Measurements from ENCODE around the gene SPDYE21.

DNA sequence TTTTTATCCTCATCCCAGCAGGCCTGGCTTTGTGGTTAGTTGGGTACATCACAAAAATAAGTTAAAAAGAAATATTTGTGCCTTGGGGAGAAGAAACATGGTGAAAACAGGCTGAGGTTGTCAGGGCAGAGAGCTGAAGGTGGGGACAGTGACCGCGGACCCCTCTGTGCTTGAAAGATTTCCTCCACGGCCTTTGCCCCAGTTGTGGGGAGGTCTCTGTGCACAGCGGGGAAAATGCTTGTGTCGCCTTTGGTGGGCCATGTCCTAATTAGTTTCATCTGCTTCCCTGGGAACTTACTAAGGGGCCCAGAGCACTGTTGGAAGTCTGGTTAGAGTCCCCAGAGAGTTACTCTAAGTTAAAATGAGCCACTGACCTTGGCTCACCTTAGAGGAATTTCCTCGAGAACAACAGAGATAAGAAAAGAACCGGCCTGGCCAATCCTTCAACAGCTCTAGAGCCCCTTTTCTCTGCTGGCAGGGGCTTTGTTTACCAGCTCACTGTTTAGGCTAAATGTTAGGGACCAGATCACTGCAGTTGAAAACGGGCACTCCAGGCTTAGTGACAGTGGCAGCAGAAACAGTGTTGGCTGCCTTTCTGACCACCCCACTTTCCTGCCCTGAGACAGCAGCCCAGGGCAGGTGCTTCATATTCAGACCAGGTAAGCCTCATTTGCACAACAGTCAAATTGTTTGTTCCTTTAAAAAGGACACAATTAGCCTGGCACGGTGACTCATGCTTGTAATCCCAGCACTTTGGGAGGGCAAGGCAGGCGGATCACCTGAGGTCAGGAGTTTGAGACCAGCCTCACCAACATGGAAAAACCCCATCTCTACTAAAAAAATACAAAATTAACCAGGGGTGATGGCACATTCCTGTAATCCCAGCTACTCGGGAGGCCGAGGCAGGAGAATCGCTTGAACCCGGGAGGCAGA is 38.1 kb downstream of the CRCP start:
- PRO-cap = no peak
- RAMPAGE, long total RNA, 4 experiments = no peak in any of the 4 experiments

- PRO-cap = no peak
- RAMPAGE, long total RNA, 4 experiments = no peak in any of the 4 experiments
These were observed 128.3 kb downstream of the TPST1 start for GRCh38 chr7:66333344-66333853.

DNA sequence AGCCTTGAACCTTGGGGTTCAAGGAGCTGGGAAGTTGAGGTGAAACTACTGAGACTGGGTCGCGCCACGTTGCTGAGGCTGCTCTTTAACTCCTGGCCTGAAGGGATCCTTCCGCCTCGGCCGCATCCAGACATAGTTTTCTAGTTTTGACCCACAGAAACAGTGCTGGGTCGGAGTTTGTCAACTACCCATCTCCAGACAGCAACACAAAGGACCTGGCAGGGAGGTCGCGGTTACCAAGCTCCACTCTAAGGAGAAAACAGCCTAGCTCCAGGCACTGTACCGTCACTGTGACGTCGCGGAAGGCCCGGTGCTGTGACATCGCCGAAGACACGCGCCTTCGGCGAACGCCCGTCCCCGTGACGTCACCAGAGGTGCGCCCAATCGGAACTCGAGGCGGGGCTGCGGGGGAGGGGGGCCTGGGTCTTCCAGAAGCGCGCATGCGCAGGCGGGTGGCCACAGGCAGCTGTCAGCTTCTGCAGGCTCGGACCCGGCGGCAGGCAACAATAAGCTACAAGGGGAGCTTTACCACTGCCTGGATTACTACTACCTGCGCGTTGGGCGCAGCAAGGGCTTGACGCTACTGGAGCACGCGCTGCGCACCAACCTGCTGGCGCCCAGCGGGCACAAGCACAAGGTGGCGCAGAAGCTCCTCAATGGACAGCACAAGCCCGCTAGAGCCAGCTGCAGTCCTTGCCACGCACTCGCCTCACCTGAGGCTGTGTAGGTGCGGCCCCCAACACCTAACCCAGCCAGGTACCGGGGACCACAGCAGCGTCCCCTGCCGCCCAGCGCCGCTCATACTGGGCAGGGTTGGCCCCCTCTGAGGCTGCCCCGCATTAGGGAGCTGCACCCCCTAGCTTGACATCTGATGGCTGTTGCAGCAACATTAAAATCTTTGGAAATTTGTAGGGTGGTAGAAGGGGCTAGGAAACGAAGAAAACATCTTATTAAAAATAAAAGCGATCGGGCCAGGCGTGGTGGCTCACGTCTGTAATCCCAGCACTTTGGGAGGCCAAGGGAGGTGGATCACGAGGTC is 208.4 kb downstream of the TPST1 start:
- PRO-cap = bidirectional peak, plus-strand start at position 431 of the sequence, minus-strand start at position 292 of the sequence
- RAMPAGE, long total RNA, 4 experiments = no peak in any of the 4 experiments

DNA sequence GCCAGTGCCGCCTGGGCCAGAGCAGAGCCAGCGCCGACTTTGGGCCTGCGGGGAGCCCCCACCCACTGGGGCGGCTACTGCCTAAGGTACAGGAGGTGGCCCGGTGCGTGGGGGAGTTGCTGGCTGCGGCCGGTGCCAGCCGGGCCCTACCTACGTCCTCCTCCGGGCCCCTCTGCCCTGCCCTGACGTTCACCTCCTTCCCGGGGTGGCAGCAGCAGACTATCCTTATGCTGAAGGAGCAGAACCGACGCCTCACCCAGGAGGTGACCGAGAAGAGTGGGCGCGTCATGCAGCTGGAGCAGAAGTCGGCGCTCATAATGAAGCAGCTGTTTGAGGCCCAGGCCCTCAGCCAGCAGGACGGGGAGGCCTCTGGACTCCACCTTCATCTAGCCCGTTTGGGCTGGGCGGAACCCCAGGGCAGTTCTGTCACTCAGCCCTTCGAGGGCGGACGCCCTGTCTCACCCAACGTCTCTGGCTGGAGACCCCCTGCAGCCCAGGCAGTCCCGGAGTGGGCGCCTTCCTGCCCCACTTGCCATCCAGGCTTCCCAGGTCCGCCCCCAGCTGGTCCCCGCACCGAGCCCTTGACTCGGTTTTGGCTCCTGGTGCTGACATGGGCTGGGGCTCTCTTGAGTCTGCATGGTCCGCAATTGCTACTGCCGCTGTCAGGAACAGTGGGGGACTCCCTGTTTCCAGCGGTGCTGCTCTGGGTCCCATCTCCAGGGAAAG is 71.5 kb upstream of the KCTD7 start:
- PRO-cap = no peak
- RAMPAGE, long total RNA, 4 experiments = start-site peak on the minus strand in 1 of 4 experiments, centred at position 232 of the sequence, 9 reads per replicate

- PRO-cap = no peak
- RAMPAGE, long total RNA, 4 experiments = no peak in any of the 4 experiments
These were observed 52.3 kb downstream of the RABGEF1 start for GRCh38 chr7:66792826-66793247.

DNA sequence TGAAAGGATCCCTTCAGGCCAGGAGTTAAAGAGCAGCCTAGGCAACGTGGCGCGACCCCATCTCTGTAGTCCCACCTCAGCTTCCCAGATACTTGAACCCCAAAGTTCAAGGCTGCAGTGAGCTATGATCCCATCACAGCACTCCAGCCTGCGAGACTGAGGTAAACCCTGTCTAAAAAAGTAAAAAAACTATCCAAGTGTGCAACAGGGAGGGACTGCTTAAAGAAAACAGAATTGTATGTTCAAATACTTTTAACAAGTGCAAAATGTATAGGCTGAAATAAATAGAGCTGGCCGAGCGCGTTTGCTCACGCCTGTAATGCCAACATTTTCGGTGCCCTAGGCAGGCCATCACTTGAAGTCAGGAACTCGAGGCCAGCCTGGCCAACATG is 75.8 kb upstream of the TMEM248 start:
- PRO-cap = no peak
- RAMPAGE, long total RNA, 4 experiments = no peak in any of the 4 experiments

DNA sequence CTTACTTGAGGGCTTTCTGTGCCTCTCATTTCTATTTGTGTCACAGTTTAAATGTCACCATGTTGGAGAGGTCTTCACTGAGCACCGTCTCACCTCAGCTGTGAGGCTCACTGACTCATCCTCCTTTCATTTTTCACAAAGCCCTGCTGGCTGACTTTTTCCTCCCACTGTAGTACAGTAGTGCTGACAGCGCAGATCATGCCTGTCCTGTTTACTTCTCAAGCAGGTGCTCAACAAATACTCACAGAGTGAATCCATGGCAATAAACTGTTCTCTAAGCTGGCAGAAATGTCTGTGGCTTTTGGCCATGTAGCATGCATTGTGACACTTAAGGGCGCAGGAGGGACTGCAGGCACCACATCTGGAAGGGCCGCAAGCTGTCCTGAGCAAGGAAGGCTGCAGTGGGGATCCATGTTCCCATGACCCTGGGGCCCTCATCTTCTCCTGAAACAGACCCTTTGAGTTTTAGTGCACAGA is 60.7 kb upstream of the TMEM248 start:
- PRO-cap = no peak
- RAMPAGE, long total RNA, 4 experiments = no peak in any of the 4 experiments

DNA sequence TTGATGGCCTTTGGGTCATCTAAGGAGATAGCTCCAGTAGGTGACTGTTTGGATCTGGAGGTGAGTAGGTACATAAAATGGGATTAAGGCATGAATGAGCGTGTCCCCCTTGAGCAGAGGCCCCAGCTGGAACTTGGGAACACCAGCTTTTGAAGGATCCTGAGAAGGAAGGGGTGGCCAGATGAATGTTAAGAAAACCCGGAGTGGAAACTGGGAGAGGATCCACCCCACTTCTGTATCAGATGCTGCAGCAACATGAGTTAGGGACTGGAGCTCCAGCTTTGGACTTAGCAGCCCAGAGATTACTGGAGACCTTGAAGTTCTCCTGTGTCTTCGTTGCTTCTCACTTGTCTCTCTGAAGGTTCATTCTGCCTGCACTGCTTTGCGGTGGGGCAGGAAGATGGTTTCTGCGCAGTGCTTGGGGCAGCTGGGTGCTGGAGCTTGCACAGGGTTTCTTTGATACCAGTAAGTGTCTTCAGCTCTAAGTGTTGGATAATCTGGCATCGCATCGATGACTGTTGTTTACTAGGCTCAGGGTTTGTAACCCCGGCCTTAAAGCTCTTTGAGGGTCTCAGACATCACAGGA is 9.3 kb downstream of the TMEM248 start:
- PRO-cap = no peak
- RAMPAGE, long total RNA, 4 experiments = no peak in any of the 4 experiments

GRCh38 chr7:67276523-67277112 is at the start of gene SPDYE21:
Gene SPDYE21 (plus strand): TSS chr7:67276941.
- PRO-cap = no peak
- RAMPAGE, long total RNA, 4 experiments = no peak in any of the 4 experiments

DNA sequence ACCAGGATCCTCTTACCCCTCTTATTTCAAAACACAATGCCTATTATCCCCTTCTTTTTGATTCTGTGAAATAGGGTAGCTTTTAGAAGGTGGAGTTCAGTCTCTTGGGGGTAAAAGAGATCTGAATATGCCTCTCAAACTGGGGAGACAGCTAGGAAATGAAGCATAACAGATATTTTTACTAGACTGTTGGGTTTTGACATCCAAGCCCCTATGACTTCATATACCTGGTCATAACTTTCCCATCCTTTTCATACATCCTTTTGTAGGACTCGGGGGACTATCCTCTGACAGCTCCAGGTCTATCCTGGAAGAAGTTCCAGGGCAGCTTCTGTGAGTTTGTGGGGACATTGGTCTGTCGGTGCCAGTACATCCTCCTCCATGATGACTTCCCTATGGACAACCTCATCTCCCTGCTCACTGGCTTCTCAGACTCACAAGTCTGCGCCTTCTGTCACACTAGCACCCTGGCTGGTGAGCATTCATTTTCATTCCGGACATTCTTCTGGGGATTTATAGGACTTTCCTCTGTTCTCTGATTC is 32.0 kb downstream of the SPDYE21 start:
- PRO-cap = no peak
- RAMPAGE, long total RNA, 4 experiments = no peak in any of the 4 experiments

DNA sequence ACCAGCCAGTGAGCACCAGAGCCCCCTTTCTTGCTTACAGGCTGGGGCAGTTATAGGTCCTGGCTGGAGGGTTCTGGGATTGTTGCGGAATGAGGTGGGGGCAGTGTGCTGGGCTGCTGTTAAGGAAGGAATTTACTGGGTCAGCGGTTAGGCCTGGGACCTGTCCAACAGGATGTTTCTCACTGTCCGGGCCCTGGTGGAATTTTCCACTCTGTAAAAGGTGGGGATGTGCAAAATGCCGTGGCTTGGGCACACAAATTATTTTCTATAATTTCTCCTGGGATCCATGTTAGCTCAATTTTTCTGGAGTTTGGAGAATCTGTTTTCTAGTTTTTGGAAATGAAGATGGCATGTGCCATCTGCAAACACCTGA is 477.2 kb downstream of the SPDYE21 start:
- PRO-cap = no peak
- RAMPAGE, long total RNA, 4 experiments = no peak in any of the 4 experiments

DNA sequence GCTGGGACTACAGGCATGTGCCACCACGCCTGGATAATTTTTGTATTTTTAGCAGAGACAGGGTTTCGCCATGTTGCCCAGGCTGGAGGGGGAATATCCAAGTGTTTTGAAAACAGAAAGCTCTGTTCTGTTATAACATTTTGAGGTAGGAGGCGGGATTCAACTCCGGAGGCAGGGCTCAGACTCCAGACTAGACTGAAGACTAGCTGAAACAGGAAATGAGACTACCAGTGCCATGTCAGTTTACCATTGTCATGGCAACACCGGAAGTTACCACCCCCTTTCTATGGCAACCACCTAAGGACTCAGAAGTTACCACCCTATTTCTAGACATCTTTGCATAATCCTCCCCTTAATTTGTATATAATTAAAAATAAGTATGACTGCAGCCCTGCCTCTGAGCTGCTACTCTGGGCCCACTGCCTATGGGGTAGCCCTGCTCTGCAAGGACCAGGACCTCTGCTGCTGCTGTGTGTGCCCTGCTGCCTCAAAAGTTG is 1069.0 kb upstream of the AUTS2 start:
- PRO-cap = no peak
- RAMPAGE, long total RNA, 4 experiments = no peak in any of the 4 experiments

- PRO-cap = no peak
- RAMPAGE, long total RNA, 4 experiments = no peak in any of the 4 experiments
These were observed 1.8 kb downstream of the AUTS2 start for GRCh38 chr7:69600010-69600606.

DNA sequence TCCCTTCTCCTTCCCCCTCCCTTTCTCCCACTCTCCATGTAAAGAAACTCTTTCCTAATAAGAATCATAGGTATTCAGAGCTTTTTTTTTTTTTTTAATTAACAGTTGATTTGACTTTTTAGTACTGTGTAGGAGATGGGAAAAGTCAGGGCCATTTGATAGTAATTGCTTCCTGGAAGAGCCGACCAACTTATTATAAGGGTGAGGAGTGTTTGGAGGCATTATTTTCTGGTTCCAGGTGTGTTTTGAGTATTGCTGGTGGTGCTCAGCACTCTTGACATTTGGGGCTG is 63.8 kb downstream of the AUTS2 start:
- PRO-cap = no peak
- RAMPAGE, long total RNA, 4 experiments = no peak in any of the 4 experiments

GRCh38 chr7:69677880-69678491 is 79.7 kb downstream of the AUTS2 start:
- PRO-cap = no peak
- RAMPAGE, long total RNA, 4 experiments = start-site peak on the plus strand in 1 of 4 experiments, at chr7:69678295-69678412 at its widest, 7 reads per replicate

- PRO-cap = no peak
- RAMPAGE, long total RNA, 4 experiments = no peak in any of the 4 experiments
These were observed 121.3 kb downstream of the AUTS2 start for GRCh38 chr7:69719485-69720099.

DNA sequence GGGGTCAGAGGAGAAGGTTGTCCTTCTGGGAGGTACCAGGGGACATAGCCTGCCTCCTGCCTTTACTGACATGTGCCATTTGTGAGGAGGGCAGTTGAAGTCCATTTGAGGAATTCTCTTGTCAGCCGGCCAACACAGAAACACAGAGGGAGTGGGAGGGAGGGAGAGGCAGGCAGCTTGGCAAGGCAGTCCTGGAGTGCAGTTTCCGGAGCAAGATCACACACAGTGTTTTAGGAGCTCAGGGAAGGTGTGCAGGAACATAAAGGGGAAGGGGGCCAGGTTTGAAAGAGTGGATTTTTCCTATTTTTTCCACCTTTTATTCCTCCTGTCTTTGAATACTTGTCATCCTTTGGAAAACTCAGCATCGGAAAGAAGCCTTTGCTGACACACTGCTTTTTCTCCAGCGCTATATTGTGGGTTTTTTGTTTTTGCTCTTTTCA is 369.0 kb downstream of the AUTS2 start:
- PRO-cap = no peak
- RAMPAGE, long total RNA, 4 experiments = no peak in any of the 4 experiments

DNA sequence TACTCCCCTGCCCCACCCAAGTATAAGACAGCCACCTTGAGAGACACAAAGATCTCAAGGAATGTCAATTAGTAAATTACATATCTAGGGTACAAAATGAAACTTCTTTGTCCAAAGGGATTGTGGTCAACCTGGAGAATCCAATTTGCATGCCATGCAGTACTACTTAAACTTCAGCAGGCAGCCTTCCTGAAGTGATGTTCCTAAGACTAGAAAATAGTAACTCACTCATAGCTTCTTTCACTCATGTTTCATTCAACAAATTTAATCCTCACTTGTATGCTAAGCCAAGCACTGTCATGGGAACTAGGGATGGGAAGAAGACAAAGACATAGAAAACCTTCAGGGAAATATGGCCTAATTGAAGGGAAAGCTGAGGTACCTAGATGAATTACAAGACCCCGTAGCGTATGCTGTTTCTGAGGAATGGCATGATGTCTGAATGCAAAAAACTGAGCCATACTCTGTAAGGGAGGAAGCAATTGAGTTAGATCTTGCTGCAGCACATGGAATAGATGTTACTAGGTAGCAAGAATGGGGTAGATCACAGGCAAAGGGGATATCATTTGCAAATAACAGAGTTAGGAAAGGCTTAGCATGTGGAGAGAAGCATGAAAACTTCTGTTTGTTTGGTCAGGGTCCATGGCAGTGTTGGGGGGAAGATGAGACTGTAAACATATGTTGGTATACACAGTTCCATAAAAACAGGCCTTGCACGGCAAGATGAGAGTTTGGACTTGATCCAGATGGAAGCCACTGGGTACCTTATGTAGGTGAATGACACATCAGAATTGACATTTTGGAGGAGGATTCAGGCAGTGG is 681.8 kb upstream of the GALNT17 start:
- PRO-cap = no peak
- RAMPAGE, long total RNA, 4 experiments = no peak in any of the 4 experiments

- PRO-cap = no peak
- RAMPAGE, long total RNA, 4 experiments = no peak in any of the 4 experiments
These were observed 657.2 kb upstream of the GALNT17 start for GRCh38 chr7:70474681-70475169.

GRCh38 chr7:71497413-71497955 is 365.5 kb downstream of the GALNT17 start:
- PRO-cap = no peak
- RAMPAGE, long total RNA, 4 experiments = no peak in any of the 4 experiments

Data from gastroesophageal sphincter (tissue), 4 donors.